Hair follicular keratinocyte (primary cell): Measurements from ENCODE around the gene RBAK.

- RAMPAGE, long total RNA = no peak
Observed at GRCh38 chr7:3294785-3295128, 6.3 kb upstream of the SDK1 start.

- RAMPAGE, long total RNA = no peak
Observed at GRCh38 chr7:3301975-3303118, 1.3 kb downstream of the SDK1 start.

- RAMPAGE, long total RNA = no peak
Observed at GRCh38 chr7:3413566-3414339, 112.7 kb downstream of the SDK1 start.

DNA sequence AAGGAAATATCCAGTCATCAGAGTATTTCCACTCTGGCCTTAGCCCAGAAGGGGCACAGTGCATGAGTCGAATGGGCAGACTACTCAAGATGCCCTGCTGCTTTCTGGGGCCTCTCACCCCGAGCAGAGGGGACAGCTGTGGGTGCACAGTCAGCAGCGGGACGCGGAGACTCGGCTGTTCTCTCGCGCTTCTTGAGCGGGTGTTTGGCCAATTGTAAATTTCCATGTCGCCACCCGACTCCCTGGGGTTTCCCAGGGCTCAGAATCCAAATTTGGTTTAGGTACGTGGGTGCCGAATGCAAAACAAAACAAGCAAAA is 671.5 kb downstream of the SDK1 start:
- RAMPAGE, long total RNA = no peak

DNA sequence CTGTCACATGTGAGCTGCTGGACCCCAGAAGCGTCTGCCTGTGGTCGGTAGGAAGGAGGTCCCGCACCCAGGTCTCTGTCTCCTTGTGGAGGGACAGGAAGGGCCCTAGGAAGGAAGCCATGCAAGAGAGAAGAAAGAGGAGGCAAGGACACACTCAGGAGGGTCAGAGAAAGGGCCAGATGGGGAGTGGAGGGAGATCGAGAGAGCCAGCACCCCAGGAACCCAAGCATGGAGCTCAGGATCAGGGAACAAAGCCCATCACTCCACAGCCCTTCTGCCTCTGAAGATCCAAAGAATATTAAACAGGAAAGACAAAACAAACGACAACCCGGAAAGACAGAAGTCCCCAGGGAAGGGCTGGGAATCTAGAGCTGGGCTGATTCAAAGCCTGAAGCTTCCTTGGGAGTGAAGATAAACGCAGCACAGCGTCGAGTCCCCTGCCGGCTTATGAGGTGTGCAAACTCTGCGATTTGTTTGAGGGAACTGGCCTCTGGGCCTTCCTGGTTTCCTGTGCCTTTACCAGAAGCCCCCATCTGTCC is 580.3 kb upstream of the FOXK1 start:
- RAMPAGE, long total RNA = no peak

- RAMPAGE, long total RNA = no peak
Observed at GRCh38 chr7:4189774-4190345, 492.2 kb upstream of the FOXK1 start.

GRCh38 chr7:4204546-4205329 is 477.4 kb upstream of the FOXK1 start:
- RAMPAGE, long total RNA = no peak

- RAMPAGE, long total RNA = no peak
Observed at GRCh38 chr7:4419929-4420155, 262.3 kb upstream of the FOXK1 start.

GRCh38 chr7:4641083-4641545 is 41.0 kb upstream of the FOXK1 start:
- RAMPAGE, long total RNA = no peak

DNA sequence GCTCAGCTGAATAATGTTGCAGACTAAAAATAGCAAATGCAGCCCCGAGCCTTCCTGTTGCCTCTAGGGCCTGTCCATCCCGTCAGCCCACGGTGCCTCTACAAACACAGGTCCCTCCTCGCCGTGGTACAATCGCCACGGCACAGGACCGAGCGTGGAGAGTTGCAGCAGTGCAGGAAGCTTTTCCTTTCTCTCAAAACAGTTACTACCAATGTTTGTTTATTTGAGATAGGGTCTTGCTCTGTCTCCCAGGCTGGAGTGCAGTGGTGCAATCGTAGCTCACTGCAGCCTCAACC is 41.3 kb downstream of the FOXK1 start:
- RAMPAGE, long total RNA = no peak

DNA sequence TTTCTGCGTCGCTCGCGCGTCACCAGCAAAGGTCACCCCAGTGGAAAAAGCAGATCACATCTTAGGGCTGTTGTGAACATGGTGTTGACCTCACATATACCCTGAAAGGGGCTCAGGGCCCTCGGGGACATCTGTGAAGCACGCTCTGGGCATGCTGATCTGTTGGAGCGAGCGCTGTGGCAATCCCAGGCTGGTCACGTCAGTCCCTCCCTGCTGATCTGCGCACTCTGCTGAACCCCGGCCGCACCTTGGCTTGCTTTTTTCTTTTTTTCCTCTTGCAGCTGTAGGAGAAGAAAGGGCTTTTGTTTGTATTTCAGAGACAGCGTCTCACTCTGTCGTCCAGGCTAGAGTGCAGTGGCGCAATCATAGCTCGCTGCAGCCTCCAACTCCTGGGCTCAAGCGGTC is 33.3 kb upstream of the AP5Z1 start:
- RAMPAGE, long total RNA = no peak

GRCh38 chr7:4745777-4746735 is 29.4 kb upstream of the AP5Z1 start:
- RAMPAGE, long total RNA = no peak

- RAMPAGE, long total RNA = no peak
Observed at GRCh38 chr7:4758484-4758802, 17.0 kb upstream of the AP5Z1 start.

- RAMPAGE, long total RNA = no peak
Observed at GRCh38 chr7:4787877-4788306, 12.5 kb downstream of the AP5Z1 start.

DNA sequence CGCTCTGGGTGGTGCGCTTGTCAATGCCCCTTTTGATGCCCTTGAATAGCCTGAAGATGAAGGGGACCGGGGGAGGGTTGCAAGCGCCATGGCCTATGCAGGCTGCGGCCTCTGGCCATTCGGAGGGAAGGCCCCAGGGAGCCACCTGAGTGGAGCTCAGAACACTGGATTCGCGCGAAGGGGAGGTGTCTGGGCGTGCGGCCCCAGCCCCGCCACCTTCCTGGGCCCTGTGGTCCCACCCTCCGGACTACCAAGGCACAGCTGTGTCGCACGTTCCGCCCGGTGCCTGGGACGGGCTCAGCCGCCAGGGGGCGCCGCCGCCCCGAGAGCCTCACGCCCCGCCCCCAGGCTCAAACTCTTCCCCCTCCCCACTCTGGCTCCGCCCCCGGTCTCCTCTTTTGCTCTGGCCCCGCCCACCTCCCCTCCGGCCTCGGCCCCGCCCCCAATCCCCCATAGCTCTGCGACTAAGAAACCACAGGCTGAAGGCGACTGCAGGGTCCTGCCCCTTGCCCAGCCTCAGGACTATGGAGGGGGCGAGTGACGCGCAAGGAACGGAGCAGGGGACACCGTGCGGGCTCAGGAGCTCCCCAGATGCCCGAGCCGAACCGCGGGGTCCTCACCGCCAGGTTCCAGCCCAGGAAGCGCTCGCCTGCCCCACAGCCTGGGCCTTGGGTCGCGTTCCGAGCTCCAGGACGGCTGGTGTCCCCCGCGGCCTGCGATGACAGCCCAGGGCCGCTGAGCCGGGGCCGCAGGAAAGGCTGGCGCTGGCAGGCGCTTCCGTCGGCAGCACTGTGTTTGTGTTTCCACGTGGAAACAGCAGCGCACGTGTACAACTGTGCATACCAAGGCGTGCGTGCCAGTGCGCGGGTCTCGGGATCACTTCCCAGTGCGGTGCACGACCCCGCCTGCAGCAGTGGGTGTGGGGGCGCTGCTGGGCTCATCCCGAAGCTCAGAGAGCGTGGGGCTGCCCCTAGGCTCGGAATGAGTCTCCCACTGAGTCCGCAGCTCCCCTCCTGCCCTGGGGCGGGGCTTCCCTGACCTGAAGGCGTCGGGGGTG is 16.9 kb downstream of the AP5Z1 start:
- RAMPAGE, long total RNA = no peak

DNA sequence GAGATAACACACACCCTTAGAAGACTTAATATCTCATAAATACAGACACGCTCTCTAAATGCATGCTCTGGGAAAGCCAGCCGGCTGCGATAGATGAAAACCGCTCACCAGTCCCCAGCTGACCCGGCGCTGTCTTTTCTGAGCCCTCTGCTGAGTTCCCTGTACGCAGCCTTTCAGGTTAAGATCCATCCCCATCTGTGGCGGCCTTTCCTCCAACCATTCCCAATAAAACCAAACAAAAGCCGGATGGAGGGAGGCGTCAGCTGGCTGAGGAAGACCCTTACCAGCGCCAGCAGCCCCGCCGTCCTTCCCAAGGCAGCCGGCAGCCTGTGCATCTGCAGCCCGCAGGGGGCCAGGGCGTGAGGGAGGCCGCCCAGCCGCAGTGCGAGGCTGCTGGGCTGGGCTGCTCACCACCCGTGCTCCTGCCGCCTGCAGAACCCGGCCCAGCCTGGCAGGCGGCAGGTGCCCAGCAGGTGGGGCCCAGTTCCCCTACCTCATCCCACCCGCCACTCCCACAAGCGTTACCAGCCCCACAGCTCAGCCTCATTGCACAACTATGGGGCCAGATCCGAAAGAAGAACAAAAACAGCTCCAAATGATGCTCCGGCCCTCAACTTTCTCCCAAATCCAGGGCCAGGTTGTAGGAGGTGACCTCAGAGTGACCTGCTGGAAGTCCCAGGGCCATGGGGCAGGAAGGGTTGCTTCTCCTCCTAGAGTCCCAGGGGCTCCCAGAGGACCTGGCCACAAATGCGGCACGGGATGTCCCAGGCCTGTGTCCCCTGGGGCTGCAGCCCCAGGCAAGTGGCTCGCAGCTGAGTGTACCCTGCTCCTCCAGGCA is 23.9 kb downstream of the PAPOLB start:
- RAMPAGE, long total RNA = no peak

- RAMPAGE, long total RNA = no peak
Observed at GRCh38 chr7:4999820-5000504, 41.0 kb upstream of the MMD2 start.

- RAMPAGE, long total RNA = no peak
Observed at GRCh38 chr7:5045484-5046069, at the start of gene RBAK. TSS of gene RBAK (plus strand) at chr7:5045860.

DNA sequence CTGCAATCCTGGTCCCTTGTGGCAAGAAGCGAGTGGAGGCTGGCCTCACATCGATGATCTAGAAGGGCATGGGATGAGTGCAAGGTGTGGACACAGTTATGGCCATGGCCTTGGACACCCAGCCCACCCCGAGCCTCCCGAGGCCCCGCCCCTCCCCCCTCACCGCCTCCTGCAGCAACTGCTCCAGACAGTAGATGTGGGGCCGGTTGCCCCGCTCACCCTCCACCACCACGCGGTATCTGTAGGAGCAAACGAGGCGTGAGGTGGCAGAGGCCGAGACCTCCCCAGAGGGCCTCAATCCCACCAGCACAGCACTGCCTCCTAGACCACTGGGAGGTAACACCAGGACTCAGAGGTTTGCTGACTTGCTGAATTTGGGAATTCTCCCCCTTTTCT is 37.6 kb downstream of the SLC29A4 start:
- RAMPAGE, long total RNA = no peak

- RAMPAGE, long total RNA = no peak
Observed at GRCh38 chr7:5349459-5350038, 66.8 kb downstream of the SLC29A4 start.